LHCN-M2 (cell line): ENCODE data around the gene TMEM225B.

DNA sequence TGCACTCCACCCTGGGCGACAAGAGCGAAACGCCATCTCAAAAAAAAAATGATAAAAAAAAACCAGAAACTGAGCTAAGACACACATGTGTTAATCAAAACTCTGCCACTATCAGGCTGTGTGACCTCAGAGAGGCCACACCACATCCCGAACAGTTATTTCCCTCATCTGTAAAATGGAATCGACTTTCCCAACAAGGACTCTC is 844 bp downstream of the ATP5MF start:
- RAMPAGE, long total RNA, result no peak

DNA sequence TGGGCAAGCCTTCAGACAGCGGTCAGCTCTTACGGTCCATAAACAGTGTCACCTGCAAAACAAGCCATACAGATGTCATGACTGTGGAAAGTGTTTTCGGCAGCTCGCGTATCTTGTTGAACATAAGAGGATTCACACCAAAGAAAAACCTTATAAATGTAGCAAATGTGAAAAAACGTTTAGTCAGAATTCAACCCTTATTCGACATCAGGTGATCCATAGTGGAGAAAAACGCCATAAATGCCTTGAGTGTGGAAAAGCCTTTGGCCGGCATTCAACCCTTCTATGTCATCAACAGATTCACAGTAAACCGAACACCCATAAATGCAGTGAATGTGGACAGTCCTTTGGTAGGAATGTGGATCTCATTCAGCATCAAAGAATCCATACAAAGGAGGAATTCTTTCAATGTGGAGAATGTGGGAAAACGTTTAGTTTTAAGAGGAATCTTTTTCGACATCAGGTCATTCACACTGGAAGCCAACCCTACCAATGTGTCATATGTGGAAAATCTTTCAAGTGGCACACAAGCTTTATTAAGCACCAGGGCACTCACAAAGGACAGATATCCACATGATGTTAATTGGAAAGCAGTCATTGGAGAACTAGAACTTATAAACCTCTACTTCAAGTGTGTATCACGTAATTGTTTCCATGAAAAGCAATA is 13.0 kb downstream of the ZNF394 start:
- RAMPAGE, long total RNA, result no peak

DNA sequence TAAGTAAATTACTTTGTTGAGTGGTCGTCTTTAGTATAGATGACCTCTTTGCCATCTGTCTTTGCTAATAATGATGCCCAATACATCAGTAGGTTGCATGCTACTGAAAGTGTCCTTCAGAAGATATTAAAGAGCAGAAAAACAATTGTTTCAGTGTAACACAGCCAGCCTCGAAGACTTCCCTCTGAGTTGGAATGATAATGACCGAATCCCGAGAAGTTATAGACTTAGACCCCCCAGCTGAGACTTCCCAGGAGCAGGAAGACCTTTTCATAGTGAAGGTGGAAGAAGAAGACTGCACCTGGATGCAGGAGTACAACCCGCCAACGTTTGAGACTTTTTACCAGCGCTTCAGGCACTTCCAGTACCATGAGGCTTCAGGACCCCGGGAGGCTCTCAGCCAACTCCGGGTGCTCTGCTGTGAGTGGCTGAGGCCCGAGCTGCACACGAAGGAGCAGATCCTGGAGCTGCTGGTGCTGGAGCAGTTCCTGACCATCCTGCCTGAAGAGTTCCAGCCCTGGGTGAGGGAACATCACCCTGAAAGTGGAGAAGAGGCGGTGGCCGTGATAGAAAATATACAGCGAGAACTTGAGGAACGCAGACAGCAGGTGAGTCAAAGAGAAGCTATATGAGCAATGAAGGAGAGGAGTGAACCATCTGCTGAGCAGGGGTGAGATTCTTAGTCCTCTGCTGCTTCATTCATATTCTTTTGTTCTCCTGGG is 1.6 kb downstream of the ZKSCAN5 start:
- RAMPAGE, long total RNA, result no peak

DNA sequence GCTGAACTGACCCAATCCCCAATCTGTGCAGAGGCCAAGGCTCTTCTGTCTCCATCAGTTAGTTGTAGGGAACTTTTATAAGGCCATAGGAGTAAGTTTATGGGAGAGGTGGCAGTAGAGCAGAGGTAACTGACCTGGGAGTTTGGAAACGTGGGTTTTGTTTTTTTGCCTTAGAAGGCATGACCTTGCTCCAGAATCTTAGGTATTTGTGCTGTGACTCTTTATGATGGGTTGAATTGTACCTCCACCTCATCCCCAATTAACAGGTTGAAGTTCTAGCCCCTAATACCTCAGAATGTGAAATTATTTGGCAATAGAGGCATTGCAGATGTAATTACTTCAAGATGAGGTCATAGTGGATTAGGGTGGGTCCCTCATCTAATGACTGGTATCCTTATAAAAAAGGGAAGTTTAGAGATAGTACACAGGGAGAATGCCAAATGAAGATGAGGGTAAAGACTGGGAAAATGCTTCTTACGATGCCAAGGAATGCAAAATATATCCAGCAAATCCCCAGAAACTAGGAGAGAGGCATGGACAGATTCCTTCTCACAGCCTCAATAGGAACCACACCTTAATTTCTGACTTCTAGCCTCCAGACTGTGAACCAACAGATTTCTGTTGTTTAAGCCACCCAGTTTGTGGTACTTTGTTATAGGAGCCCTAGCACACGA is 3.0 kb upstream of the FAM200A start:
- RAMPAGE, long total RNA, result no peak

DNA sequence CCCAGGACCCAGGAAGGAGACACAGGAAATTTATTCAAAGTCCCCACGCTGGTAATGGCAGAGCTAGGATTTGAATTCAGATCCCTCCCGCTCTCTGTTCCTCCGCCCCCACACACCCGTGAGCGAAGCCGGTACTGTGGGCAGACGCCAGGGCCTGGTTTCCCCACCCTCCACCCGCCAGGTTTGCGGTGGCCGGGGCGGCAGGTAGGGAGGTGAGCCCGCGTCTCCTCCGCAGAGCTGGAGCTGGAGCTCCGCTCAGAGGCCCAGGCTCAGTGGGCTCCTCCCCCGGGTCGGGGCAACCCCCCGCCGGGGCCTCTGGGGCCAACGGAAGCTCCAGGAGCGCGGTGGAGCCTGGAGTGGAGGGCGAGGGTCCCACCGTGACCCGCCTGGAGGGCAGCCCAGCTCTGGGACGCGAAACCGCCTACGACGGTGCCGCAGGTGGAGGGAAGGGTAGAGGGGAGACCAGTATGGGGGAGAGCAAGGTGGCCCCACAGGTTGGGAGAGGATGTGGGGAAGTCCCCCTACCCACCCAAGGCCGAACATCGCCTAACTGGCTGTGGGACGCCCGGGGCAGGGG is at the start of gene TMEM225B:
TMEM225B (plus strand) TSS at position 324 of the 577 bp plus-strand sequence.
- RAMPAGE, long total RNA, result no peak

DNA sequence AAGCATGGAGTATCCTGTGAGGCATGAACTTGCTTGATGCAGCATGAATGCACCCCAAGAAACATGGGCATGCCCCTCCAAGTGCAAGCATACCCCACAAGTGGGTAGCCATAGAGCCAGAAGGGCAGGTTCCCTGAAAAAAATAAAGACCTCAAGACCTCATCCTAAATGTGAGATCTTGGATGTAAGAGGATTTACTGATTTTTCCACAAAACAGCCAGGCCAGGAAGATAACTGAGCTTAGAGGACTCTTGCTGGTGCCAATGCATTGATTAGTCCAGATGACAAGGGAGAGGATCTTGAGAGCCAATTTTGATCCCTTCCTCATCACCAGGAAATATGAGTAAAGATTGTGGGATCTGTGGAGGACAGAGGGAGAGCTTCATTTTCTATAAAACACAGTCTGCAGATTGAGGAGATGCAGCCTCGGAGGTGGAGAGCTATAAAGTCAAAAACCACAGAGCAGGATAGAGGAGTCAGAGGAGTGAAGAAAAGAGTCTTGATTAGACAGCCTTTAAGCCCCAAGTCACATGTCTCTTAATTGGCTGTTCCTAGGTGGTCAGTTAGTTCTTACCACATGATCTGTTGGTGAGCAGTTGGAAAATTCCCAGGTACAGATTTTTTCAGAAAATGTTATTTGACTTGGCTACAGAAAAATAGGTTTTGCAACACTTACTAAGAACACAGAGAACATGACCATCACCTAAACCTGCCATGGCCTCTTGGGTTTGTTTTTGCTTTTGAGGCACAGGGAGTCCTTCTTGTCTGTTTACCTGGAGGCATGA is 921 bp upstream of the CYP3A43 start:
- RAMPAGE, long total RNA, result no peak

DNA sequence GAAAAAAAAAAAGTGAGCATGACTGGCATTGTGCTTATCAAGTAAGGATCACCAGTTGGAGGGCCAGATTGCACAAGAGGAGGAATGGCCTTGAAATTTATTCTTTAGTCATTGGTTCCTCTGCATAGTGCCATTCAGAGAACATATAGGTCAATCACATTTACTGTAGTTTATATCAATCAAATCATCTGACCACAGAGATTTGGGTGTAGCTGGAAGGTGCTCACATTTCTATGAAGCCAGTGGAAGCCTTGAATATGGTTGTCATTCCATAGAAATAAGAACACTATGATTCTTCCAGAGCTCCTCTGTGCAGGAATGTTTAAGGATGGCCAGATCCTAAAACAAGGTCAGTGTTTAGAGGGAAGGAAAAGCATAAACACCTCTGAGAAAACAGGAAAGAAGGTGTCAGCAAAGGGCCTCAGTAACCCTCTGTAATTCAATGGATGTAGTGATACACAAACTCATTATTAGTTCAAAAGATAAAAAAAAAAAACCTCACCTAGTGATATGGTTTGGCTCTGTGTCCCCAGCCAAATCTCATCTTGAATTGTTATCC is 4.0 kb downstream of the CYP3A43 start:
- RAMPAGE, long total RNA, result no peak

DNA sequence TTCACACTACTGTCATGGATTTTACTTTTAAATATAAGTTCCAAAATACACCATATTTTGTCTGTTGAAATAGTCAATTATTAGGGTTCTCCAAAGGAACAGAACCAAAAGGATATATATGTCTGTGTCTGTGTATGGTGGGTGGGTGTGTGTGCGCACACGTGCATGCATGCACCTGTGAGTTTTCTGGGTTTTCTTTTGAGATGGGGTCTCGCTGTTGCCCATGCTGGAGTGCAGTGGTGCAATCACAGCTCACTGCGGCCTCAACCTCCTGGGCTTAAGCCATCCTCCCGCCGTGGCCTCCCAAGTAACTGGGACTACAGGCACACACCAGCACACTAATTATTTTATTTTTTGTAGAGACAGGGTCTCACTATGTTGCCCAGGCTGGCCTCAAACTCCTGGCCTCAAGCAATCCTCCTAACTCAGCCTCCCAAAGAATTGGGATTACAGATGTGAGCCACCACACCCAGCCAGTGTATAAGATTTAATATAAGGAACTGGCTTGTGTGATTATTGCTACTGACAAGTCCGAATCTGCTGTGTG is 19.6 kb downstream of the TRIM4 start:
- RAMPAGE, long total RNA, result no peak

DNA sequence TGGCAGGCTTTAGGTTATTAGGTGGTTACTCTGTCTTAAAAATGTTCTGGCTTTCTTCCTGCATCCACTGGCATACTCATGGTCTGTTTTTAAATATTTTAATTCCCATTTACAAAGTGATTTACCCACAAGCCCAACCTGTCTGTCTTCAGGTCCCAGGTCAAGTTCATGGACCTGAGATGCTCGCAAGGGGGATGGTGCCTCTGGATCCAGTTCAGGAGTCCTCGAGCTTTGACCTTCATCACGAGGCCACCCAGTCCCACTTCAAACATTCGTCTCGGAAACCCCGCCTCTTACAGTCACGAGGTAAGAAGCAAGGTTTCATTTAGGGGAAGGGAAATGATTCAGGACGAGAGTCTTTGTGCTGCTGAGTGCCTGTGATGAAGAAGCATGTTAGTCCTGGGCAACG is 8.6 kb downstream of the ZKSCAN1 start:
- RAMPAGE, long total RNA, result no peak

- RAMPAGE, long total RNA, result no peak
These were observed 5.8 kb downstream of the ZNF3 start for GRCh38 chr7:100075621-100076196.

DNA sequence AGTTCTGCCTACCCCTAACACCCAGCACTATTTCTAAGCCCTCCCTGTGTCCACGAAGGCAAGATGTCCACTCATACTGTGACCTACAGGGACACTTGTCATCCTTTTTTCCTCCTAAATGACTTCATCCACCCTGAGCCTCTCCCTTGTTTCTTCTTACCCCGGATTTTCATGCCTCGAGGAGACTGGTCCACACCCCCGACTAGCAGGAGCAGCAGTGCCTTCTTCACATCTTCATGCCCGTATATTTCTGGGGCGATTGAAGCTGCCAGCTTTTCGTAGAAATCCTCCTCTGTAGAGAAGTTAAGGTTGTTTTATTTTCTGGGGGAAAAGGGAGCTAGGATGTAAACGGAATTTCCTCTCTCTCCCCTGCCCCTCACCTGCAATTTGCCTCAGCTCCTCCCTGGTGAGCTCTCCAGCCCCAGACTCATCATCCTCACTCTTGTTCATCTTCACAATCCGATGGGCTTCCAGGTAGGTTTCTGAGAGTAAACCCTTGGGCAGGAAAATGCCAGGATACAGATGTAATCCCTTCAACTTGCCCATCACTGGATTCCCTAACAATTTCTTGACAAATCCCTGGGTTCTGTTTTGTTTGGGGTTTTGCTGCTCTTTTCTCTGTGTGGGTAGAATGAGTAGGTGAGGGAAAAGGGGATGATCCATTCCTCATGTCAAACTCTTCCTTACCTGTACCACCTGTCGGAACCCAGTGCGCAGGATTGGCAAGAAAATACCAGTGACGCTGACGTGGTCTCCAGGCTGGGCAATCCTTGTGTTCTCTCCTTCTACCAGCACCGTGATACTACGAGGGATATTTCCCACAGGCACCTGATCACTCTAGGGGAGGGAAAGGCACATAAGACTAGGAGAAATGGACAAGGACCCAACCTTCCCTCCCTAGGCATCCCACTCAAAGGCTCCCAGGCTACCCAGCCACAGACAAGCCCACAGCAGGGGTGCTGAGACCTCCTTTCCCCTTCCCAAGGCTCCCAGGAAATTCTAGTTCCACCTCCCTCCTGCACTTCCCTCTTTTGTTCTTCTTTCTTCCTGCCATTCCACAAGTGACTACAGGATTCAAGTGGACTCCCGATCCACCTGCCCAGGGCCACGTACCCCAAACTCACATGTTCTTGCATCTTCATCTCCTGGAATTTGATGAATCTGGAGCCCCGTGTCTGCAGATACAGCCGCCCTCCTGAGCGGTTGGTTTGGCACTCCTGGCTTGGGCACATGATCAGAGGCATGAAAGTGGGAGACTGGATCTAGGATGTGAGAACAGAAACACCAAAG is 3.3 kb downstream of the MCM7 start:
- RAMPAGE, long total RNA, result no peak

DNA sequence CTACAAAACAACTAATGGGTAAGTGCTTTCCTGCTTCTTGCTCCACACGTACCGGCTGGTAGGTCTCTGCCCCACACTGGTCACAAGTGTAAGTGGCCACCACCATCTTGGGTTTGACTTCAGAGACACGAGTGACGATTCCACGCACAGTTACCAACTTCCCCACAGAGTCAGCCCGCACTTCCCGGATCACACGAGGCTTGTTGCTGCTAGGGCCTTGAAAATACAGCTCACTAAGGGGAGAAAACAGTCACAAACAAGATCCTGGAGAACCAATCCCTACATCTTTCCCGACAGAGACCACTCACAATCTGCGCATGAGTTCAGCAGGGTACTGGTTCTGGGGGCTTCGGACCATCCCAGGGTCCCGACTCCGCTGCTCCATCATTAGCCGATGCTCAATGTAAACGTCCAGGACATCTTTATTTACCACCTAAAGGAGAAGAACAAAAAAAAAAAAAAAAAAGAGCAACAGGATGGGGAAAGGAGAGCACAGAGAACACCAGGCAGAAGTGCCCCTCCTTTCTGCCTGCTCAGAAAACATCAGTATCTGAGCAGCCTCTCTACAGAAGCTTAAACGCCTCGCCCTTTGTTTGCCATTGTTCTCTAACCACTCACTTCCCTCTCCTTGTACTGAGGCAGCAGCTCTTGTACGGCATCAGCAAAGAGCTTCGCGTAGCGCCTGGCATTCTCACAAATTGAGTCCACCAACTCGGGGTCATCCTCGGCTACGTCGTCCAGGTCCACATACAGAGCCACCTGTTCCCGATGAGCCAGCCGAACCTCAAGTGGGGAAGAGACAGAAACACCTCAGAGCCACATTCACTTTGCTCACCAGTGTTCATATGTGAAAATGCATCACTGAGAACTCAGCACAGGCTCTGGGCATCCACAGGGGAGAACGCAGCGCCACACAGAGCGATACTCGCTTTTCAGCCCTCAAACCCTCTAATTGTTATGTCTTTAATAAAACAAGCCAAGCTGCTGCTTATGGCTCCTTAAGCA is 1.9 kb downstream of the MCM7 start:
- RAMPAGE, long total RNA, result no peak

DNA sequence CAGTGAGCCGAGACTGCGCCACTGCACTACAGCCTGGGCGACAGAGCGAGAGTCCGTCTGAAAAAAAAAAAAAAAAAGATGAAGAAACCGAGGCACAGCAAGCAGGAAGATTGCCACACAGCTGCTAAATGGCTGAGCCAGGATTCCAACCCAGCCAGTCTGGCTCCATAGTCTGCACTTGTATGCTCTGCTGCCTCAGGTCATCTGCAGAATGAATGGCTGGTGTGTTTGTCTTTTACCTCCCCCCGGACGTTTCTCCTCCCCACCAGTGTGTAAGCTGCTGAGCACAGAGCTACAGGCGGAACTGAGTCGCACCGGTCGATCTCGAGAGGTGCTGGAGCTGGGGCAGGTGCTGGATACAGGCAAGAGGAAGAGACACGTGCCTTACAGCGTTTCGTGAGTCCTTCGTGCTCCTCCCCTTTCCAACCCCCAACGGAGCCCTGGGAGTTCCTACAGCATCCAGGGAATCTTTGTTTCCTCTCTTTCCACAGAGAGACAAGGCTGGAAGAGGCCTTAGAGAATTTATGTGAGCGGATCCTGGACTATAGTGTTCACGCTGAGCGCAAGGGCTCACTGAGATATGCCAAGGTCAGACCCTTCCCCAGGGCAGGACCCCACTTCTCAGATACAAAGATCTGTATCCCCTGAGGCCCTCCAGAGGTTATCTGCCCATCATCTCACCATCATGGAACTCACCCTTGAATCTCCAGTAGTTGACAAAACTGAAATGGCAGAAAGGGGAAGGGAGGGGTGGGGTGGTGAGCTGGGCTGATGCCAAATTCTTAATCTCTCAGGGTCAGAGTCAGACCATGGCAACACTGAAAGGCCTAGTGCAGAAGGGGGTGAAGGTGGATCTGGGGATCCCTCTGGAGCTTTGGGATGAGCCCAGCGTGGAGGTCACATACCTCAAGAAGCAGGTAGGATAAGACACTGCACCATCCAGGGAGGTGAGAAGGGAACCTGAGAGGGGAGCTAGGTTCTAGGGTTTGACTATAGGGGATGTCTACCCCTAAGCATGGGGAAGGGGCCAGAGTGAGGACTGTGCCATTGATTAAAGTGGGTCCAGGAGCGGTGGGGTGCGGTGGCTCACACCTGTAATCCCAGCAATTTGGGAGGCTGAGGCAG is 2.9 kb downstream of the CNPY4 start:
- RAMPAGE, long total RNA, result no peak

- RAMPAGE, long total RNA, result no peak
These were observed 18.1 kb upstream of the PVRIG start for GRCh38 chr7:100201390-100202243.

- RAMPAGE, long total RNA, result no peak
These were observed 4.2 kb upstream of the PILRA start for GRCh38 chr7:100368976-100369695.

DNA sequence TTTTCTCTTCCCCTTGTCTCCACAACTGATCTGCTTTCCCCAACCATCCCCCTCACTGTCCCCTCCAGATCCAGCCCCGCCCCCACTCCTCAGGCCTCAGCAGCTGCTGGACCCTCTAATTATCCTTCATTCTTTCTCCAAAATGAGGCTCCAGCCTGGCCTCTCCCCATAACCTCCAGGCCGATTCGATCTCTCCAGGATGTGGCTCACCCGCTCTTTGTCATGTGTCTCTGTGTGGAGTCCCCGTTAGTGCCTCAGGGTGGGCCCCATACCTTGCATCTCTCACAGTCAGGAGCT is 1.3 kb downstream of the PILRA start:
- RAMPAGE, long total RNA, result no peak

- RAMPAGE, long total RNA, result no peak
These were observed 1.2 kb downstream of the MEPCE start for GRCh38 chr7:100430598-100431487.

DNA sequence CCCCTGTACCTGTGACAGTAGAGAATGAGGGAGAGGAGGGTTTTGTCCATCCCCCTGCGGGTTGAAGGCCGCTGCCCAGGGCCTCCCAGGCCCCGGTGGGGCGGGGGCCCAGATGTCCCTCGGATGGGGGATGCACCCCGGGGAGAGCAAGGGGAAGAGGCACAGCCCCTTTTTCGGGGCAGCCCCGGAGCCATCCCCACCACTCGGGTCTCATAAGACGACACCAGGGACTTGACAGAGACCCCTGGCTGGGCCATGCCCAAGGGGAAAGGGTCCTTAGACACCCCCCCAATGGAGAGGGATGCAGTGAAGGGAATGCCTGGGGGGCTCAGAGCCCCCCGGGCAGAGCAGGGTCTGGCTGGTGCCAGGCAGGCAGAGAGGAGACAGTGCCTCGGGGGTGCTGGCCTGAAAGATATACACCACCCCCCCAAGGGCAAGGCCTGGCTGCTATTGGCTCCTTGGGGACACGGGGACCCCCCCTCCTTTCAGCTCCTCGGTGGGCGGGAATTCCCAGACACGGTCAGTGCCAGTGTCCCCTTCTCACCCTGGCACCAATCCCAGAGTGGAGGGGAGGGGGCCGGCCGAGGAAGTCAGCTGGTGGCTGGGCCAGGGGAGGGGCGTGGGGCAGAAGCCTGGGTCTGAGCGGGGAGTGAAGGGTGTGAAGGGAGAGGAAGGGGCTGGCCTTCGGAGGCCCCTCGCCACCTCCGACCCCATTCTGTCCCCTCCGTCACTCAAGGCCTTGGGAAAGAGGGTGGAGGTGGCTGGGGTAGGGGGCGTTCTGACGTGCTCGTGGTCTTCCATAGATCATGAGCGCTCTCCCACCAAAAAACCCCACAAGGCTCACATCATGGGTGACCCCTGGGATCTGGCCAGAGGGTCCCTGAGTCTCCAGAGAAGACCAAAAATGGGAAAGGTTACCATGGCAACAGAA is 3.9 kb upstream of the SPACDR start:
- RAMPAGE, long total RNA, result no peak

DNA sequence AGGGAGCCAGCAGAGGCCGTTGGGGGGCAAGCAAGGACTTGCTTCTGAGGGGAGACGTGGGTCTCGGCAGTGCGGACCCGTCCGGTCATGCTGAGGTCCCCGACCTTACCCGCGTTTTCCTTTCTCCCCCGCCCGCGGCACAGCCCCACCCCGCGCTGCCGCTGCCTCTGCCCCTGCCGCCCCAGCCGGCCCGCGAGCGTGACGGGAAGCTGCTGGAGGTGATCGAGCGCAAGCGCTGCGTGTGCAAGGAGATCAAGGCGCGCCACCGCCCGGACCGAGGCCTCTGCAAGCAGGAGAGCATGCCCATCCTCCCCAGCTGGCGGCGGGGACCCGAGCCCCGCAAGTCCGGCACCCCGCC is 9.8 kb downstream of the NYAP1 start:
- RAMPAGE, long total RNA, result no peak

GRCh38 chr7:100563304-100563832 is 10.3 kb downstream of the SAP25 start:
- RAMPAGE, long total RNA, result no peak